Aortic smooth muscle cell (primary cell): ENCODE measurements around the genes TMEM239 and ADISSP.

DNA sequence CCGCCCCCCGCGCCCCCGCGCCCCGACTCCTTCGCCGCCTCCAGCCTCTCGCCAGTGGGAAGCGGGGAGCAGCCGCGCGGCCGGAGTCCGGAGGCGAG is 1.1 kb upstream of the SIRPA start:
- RRBS: no CpG with 5 or more reads among the region's 16 CpGs

GRCh38 chr20:1898107-1898597 is 2.9 kb downstream of the SIRPA start:
- RRBS: no CpG with 5 or more reads among the region's 14 CpGs

- RRBS: no CpG with 5 or more reads among the region's 1 CpG
Measured at GRCh38 chr20:1905457-1905724, 10.2 kb downstream of the SIRPA start.

- RRBS: no CpG with 5 or more reads among the region's 11 CpGs
Measured at GRCh38 chr20:2120814-2121934, 19.5 kb downstream of the STK35 start.

- RRBS: no CpG with 5 or more reads among the region's 7 CpGs
Measured at GRCh38 chr20:2292563-2293235, 3.1 kb upstream of the TGM3 start.

- RRBS: 1% methylated on average over 20 of the region's 80 CpGs
Measured at GRCh38 chr20:2524325-2525440, 11.7 kb upstream of the TMC2 start.

DNA sequence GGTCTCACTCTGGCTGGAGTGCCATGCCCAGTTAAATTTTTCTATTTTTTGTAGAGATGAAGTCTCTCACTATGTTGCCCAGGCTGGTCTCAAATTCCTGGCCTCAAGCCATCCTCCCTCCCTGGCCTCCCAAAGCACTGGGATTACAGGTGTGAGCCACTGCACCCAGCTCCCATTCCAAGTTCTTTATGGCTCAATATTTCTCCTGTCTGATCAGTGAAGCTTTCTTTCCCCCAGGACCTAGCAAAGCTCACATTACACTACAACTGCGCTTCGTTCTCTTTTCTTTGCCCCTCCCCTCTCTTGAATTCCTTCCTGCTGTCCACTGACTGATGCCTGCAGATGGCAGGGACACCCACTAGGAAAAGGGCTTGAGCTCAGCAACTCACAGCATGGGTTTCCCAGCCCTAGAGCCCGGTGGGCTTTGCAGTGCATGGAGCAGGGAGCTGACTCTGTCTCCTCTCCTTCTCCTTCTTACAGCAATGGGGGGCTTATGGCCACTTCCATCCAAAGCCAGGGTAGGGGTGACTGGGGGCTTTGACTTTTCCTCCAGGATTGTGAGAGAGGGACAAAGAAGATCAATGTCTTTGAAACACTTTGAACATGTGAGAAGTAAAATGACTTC is 52.7 kb upstream of the NOP56 start:
- RRBS: no CpG with 5 or more reads among the region's 3 CpGs

GRCh38 chr20:2624191-2624606 is 28.2 kb upstream of the NOP56 start:
- RRBS: no CpG with 5 or more reads among the region's 4 CpGs

GRCh38 chr20:2799504-2800151 is 799 bp downstream of the CPXM1 start:
- RRBS: no CpG with 5 or more reads among the region's 24 CpGs

- RRBS: no CpG with 5 or more reads among the region's 12 CpGs
Measured at GRCh38 chr20:2816037-2816622, at the start of gene TMEM239. TMEM239 (plus strand) TSS chr20:2816364.

- RRBS: 20% methylated on average over 20 of the region's 47 CpGs
Measured at GRCh38 chr20:2821146-2821910, 5.2 kb downstream of the TMEM239 start.

DNA sequence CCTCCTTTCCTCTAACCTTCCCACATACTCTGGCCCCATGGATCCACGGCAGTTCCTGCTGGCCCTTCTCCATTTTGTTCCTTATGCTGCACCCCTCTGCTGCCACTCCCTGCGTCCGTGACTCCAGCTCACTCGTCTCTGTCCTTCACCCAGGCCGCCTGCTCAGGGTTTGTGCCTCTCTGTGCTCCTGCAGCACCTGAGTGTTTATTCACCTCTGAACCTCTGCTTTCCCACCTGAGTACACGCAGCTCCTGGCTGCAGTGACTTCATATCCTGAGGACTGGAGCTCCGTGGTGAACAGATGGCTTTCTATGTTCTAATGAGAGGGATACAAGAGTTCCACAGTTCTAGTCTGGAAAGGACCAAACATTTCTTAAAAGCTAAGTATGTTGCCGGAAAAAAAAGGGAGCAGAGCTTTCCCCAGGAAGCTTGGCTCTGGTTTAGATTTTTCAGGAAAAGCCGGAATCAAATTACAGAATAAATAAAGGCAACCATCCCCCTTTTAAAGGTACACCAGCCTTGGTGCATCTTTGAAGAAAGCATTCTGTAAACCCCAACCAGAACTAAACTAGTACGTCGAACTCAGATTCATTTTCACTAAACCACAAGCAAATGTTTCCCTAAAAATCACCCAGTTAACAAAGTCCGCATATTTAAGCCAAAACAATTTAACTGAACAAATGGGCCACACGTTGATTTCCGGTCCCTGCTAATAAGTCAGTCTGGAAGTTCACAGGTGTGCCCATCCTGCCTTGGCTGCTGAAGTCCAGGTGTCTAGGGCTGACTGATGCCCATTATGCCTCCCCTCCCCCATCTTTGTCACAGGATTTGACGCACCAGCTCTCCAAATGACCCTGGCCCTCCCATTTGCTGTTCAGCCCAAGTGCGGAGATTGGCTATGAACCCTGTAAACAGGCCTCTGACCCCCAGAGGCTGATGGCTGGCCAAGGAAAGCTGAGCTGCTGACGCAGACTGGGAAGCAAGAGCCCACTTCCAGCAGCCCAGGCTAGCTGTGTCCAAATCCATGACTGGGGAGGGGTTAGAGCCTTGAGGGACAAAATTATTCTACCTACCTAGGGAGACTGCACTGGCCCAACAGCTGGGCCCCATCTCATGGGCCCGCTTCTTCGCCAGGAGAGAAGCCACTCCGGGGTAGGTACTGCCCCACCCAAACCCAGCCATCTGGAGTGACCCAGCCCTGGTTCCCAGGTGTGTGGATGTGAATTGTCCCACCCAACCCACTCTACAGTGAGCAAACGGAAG is 1.1 kb upstream of the GNRH2 start:
- RRBS: no CpG with 5 or more reads among the region's 21 CpGs

DNA sequence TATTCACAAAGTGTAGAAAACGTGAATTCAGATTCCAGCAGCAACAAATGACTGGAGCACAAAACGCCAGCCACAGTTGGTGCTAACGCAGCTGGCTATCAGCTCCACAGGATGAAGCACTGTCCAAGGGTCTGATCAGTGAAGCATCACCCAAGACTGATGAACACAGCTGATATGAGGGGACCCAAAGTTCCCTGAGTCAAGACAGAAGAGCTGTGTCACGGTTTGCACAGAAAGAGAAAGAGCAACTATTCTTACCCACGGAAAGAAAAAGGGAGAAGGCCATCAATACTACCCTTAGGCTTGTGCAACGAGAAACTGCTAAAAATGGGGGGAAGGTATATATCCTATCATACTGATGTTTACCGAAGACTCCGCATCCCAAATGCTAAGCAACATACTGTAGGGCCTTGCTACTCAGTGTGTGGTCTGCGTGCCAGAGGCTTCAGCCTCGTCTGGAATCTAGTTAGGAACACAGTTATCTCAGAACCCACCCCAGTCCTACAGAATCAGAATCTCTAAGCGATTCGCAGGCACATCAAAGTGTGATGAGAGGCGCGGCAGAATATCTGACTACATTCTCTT is 689 bp downstream of the FASTKD5 start:
- RRBS: no CpG with 5 or more reads among the region's 14 CpGs

DNA sequence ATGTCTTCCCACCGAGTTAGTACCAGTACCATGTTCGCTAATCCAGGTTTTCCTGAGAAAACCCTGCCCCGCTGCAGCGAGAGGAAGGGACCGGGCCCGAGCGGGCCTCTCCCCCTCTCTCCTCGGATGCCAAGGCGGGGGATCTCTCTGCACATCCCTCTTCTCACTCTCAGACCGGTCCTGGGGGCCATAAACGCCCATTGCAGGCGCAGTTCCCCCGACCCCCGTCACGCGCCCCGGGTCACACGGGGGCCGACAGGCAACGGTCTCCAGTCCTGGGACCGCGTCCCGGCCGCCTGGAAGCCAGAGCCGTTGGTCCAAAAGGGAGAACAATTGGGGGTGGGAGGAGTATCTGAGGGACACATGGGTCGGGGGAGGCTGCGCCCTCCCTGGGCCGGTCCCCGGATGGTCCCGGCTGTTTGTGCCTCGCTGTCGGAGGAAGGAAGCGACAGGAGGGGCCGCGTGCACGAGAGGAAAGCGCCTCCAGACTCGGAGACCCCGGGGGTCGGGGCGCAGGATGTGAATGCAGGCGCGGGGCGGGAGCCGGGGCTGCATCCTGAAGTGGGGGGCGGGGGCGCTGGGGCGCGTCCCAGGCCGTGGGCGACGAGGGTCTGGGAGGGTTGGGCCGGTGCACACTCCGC is 1.0 kb downstream of the SLC4A11 start:
- RRBS: 4% methylated on average over 38 of the region's 54 CpGs

- RRBS: 3% methylated on average over 8 of the region's 40 CpGs
Measured at GRCh38 chr20:3248649-3249054, 9.7 kb upstream of the SLC4A11 start.

GRCh38 chr20:3613939-3614608 is 49.1 kb downstream of the GFRA4 start:
- RRBS: 65% methylated on average over 2 of the region's 10 CpGs

- RRBS: no CpG with 5 or more reads among the region's 57 CpGs
Measured at GRCh38 chr20:3749639-3750266, 17.3 kb downstream of the HSPA12B start.

DNA sequence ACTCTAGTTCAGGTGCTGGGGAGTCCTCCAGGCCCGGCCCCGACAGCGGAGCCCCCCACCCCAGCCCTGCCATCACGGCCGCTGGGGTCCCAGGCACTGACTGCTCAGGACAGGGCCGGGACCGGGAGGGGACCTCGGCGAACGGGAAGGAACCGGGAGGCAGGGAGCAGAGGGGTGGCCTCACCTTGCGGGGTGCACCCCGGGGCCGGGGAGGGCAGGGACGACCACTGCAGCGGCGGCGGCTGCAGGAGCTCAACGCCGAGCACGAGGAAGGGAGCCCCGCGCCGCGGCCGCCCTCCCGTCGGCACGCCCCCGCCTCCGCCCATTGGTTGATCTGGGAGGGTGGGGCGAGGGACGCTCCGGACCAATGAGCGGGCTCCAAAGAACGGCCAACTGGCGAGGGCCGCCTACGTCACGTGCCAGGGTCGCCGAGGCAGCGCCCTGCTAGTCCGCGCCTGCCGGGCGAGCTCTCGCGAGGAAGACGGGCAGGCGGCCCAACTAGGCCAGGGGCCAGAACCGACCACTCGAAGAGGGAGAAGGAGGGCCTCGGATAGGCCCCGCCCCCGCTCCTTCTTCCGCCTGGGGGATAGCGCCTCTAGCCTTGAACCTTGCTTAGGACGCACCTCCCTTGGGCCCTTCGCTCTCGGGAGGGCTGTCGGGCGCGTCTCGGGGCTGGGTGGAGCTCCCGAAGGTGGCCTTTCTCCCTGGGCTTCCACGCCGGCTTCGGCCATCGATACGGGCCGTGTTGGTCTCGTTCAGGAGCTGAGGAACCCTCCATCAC is at the start of gene ADISSP:
ADISSP (minus strand) TSS at position 275 of the 781 bp plus-strand sequence.
- RRBS: 2% methylated on average over 16 of the region's 73 CpGs

GRCh38 chr20:3777435-3778662 is 3.4 kb downstream of the SPEF1 start:
- RRBS: 4% methylated on average over 13 of the region's 86 CpGs

DNA sequence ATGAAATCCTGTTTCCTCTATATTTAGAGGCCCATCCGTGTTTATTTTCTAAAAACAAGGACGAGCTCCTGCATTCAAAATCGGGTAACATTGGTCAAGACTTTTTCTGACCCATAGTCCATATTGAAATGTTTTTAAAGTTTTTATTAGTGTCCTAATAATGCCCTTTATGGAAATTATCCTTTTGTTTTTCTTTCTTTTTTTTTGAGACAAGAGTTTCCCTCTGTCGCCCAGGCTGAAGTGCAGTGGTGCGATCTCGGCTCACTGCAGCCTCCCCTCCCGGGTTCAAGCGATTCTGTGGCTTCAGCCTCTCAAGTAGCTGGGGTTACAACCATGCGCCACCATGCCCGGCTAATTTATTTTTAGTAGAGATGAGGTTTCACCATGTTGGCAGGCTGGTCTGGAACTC is 841 bp downstream of the AP5S1 start:
- RRBS: no CpG with 5 or more reads among the region's 10 CpGs